Heart (tissue), 3 donors: ENCODE results near the genes COLGALT1, MAP1S and LSM4.

DNA sequence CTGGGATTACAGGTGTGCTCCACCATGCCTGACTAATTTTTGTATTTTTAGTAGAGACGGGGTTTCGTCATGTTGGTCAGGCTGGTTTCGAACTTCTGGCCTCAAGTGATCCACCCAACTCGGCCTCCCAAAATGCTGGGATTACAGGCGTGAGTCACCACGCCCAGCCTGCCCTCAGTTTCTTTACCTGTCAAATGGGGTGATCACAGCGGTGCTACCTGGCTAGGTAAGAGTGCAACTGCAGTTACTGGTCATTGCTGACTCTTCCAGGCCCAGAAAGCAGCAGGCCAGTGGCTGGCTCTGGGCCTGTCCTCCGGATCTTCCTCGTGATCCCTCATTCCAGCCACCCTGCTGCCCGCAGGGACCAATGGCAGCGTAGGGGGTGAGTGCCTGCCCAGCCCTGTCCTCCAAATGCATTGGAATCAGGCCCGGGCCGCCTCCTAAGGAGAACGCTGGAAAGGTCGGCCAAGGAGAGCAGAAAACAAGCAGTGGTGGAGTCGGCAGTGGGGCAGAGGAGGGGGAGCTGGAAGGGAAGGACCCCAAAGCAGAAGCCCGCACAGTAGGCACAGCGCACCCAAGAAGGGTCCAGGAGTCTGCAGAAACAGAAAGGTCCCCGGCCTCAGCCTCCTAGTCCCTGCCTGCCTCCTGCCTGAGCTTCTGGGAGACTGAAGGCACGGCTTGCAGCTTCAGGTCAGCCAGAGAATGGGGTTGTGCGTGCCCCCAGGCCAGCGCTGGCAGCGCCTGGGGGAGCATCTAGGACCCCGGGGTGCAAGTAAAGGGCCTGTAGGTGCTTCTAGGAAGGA is 1.8 kb upstream of the SLC27A1 start:
- RAMPAGE, long total RNA, 2 experiments: start-site peak on the minus strand in 1 of 2 experiments, centred at position 298 of the sequence, 16 reads per replicate

DNA sequence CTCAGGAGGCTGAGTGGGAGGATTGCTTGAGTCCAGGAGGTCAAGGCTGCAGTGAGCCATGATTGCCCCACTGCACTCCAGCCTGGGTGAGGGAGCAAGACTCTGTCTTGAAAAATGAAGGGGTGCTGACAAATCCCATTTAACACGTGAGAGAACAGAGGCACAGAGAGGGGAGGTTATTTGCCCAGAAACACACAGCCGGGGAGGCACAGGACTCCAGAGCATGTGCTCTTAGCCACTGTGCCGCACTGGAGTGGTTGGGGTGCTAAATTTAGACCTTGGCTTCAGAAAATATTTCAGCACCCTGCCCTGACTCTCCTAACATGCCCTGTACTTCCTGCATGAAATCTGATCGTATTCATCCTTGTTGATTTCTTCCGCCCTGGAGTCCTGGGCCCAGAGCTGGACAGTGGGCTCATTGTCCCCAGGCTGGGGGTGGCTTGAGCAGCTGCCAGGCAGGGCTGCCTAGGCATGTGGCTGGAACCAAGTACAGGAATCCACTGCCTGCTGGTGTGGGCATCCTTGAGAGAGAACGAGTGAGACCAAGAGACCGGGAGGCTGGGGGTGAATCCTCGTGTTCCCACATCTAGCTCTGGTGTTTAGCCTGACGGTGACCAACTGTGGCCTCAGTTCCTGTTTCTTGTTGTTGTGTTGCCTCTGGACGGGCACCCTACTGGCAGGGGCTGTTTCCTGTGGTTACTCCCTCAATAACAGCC is 5.3 kb downstream of the SLC27A1 start:
- RAMPAGE, long total RNA, 2 experiments: no peak in any of the 2 experiments

DNA sequence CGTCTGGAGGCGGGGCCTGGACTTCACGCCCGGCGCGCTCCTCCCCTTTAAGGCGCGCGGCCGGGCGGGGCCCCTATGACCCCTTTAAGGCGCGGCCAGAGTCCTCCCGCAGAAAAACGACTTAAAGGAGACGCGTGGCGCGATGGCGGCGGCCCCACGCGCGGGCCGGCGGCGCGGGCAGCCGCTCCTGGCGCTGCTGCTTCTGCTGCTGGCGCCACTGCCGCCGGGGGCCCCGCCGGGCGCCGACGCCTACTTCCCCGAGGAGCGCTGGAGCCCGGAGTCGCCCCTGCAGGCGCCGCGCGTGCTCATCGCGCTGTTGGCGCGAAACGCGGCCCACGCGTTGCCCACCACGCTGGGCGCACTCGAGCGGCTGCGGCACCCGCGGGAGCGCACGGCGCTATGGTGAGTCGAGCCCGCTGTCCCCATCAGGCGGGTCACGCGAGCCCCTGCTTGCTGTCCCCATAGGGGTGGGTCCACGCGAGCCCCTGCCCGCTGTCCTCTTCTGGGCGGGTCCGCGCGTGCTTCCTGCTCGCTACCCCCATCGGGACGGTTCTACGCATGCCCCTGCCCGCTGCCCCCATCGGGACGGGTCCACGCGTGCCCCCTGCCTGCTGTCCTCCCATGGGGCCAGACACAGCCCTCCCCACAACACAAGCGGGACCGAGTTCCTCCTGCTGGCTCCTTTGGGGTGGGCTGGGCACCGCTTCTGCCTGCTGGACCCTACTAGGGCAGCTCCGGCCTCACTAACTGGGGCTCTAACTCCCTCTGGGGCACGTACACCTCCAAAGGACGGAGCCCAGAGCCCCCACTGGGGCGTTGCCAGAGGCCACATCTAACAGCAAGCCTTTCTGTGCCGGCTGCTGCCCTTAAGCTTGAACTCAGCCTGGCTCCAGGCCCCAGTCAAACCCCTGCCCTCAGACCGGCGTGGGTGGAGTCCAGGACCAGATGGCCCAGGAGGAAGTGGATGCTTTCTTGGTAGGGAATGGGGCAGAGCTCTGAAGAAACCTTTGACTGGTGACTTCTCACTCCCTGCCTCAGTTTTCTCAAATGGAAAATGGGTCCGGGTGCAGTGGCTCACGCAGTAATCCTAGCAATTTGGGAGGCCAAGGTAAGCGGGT is at the start of gene COLGALT1:
Gene COLGALT1, plus strand, starts transcription at position 78 of the 1,118 bp plus-strand sequence.
- RAMPAGE, long total RNA, 2 experiments: no peak in any of the 2 experiments

- RAMPAGE, long total RNA, 2 experiments: no peak in any of the 2 experiments
These were observed 7.9 kb downstream of the UNC13A start for GRCh38 chr19:17680108-17680713.

DNA sequence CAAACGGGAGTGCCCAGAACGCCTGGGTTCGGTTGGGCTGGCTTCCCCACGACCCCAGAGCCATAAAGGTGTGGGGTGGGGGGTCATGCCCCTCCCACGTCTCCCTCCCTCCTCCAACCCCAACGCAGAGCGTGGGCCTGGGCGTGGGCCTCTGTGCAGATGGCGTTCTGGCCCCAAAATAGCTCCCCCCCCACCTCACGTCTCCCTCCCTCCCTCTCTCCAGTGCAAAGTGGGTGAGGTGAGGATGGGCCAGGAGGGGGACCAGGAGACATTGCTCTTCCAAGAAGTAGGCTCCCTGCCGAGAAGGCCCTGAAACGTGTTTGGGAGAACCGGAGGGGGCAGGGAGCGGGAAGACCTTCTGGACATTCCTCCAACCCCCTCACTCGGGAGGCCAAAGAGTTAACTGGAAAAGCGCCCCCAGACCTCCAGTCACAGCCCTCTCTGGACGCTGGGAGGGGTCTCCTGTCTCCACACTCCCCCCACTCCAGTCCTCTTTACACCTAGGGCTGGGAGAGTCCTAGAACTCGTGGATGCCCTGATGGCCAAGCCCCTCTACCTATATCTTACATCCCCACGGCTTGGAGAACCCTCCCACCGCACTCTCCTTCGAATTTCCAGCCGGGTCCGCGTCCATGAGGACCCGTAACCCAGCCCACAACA is 906 bp downstream of the UNC13A start:
- RAMPAGE, long total RNA, 2 experiments: no peak in any of the 2 experiments

DNA sequence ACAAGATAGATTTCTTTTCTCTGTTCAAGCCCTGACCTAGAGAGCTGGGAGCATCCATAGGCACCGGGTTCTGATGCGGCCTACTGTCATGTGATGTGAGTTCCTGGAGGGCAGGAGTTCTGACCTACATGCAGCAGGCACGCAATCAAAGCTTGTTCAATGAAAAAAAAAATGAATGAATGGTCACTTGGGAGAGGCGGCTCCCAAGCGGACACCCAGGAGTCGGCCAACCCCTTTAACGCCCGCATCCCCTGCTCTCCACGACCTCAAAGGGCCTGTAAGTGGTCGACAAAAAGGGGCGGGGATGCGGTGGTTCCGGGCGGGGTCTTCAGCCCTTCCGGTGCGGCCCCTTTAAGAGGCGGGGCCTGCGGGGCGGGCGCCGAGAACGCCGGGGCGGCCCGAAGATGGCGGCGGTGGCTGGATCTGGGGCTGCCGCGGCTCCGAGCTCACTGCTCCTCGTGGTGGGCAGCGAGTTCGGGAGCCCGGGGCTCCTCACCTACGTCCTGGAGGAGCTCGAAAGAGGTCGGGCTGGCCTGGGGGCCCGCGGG is at the start of gene MAP1S:
Gene MAP1S, plus strand, starts transcription at position 382 of the 548 bp plus-strand sequence.
- RAMPAGE, long total RNA, 2 experiments: start-site peak on the plus strand in 2 of 2 experiments, centred at positions 387 to 399 of the sequence, 26 to 114 reads per replicate

- RAMPAGE, long total RNA, 2 experiments: no peak in any of the 2 experiments
These were observed 11.3 kb downstream of the FCHO1 start for GRCh38 chr19:17762339-17763235.

GRCh38 chr19:17779334-17780203 is 15.4 kb upstream of the B3GNT3 start:
- RAMPAGE, long total RNA, 2 experiments: no peak in any of the 2 experiments

GRCh38 chr19:17948949-17949365 is 16.1 kb downstream of the CCDC124 start:
- RAMPAGE, long total RNA, 2 experiments: no peak in any of the 2 experiments

GRCh38 chr19:18051452-18052476 is 35.0 kb downstream of the IL12RB1 start:
- RAMPAGE, long total RNA, 2 experiments: no peak in any of the 2 experiments

- RAMPAGE, long total RNA, 2 experiments: no peak in any of the 2 experiments
These were observed 1.1 kb upstream of the MPV17L2 start for GRCh38 chr19:18191706-18192594.

DNA sequence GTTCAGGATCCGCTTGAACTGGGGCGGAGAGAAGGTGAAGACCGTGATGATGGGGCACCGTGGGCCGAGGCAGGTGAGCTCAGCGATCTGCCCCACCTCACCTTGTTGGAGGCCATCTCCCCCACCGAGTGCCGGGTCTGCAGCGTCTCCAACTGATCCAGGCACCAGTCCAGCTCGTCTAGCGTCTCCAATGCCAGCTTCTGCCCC is 6.0 kb downstream of the PDE4C start:
- RAMPAGE, long total RNA, 2 experiments: no peak in any of the 2 experiments

GRCh38 chr19:18322775-18323494 is at the start of gene LSM4:
LSM4 (minus strand) TSS chr19:18323076.
- RAMPAGE, long total RNA, 2 experiments: start-site peak on the minus strand in 2 of 2 experiments, at chr19:18323051-18323092 at its widest, 619 to 1,012 reads per replicate

- RAMPAGE, long total RNA, 2 experiments: no peak in any of the 2 experiments
These were observed 747 bp downstream of the LRRC25 start for GRCh38 chr19:18396217-18397532.

DNA sequence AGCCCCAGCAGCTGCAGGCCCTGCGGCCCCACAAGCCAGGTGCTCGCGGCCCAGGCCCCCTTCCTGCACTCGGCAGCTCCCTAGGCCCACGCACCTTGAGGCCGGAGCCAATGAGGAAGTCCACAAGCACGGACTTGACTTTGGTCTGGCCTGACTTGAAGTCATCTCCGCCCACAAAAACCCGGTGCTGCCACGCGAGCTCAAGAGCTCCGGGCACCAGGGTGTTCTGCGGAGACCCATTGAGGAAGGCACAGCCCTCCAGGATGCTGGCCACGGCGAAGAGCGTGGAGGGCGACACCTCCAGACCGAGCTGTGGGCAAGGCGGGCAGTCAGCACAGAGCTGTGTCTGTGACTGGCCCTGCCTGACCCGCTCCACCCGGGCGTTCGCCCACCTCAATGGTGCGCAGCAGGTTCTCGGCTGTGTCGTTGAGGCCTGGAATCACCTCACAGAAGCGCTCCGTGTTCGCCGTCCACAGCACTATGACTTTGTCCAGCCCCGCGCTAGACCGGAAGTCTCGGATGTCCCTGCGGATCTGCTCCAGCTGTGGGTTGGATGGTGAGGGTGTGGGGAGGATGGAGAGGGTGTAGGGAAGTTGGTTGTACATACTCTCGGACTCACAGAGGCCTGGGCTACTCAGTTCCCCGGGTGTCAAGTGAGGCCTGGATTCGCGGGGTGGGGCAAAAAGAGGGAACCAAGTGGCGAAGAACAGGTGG is 1.8 kb downstream of the ISYNA1 start:
- RAMPAGE, long total RNA, 2 experiments: no peak in any of the 2 experiments

GRCh38 chr19:18440291-18440859 is 2.4 kb upstream of the ISYNA1 start:
- RAMPAGE, long total RNA, 2 experiments: no peak in any of the 2 experiments

DNA sequence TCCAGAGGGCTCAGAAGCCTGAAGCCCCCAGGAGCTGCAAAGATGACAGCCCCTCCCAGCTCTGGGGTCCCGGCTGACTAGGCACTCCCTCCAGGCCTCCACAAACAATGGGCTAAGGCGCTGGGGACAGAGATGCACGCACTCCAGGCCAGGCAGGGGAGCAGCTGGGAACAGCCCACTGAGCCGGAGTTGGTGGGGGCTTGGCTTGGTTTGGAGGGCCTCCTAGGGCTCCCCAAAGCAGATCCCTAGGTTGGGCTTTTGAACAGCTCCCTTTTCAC is 2.1 kb downstream of the CRLF1 start:
- RAMPAGE, long total RNA, 2 experiments: no peak in any of the 2 experiments

DNA sequence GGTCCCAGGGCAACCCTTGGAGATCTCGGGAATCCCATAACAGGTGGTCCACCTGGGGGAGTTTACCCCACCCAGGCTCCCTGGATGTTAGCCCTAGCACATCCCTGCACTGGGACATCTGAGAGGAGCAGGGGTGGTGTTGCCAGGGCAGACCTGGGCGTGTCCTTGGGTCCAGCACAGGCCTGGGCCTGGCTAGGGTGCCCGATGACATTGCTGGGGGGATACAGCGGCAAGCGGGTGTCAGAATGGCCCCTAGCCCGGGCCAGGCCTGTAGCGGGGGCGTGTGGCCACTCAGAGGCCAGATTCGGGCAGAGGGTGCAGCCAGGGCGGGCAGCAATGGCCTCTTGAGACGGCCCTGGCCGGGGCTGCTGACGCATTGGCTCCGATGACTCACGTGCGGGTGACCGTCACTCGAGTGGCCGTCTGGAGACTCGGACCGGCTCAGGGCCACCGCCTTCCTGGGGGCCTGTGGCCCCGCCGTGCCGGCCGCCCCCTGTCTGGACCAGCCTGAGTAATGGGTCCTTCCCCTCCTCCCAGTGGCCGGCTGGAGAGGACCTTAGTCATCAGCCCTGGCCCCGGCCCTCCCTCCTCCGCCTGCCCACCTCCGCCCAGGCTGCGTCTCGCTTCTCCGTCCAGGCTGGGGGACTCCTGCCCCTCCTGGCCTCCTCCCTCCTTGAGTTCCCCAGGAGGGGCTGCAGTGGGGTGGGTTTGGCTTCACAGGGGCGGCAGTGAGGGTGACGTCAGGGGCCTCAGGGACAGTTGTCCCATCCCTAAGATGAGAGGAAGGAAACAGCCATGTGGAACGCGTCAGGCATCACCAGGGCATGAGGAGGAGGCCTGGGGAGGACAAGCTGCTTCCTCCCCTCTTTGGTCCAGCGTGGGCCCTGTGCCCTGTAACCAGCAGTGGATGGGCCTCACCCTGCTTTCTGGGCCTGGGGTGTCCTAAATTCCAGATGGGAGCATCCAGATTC is 23.2 kb upstream of the CRTC1 start:
- RAMPAGE, long total RNA, 2 experiments: no peak in any of the 2 experiments

- RAMPAGE, long total RNA, 2 experiments: no peak in any of the 2 experiments
These were observed 28.0 kb downstream of the CRTC1 start for GRCh38 chr19:18711439-18711823.

DNA sequence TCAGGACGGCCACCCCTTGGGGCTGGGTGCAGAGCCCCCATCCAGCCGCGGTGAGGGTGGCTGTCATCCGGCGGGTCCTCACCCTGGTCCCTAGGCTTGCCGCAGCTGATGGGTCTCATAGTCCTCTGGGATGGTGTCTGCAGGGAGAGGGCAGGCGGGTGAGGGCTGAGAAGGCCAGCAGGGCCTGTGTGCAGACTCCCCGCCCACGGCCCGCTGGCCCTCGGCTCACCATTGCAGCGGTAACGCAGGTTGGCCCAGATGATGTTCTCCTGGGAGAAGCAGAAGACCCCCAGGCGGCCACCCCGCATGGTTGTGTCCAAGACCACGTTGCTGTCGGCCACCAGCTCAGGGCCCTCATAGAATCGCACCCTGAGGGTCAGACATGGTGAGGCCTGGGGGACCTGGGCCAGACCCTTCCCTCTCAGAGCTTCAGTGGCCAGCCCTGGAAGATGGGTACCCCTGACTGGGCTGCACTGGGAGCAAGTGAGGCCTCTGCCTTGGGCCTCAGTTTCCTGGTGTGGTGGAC is 8.2 kb downstream of the COMP start:
- RAMPAGE, long total RNA, 2 experiments: no peak in any of the 2 experiments